LNCaP clone FGC (cell line): ENCODE results near the gene POLRMT.

- RRBS, 2 experiments, result 91 to 92% methylated on average over 4 to 5 of the region's 21 CpGs
Observed at GRCh38 chr19:307663-308319, 16.6 kb upstream of the PLPP2 start.

DNA sequence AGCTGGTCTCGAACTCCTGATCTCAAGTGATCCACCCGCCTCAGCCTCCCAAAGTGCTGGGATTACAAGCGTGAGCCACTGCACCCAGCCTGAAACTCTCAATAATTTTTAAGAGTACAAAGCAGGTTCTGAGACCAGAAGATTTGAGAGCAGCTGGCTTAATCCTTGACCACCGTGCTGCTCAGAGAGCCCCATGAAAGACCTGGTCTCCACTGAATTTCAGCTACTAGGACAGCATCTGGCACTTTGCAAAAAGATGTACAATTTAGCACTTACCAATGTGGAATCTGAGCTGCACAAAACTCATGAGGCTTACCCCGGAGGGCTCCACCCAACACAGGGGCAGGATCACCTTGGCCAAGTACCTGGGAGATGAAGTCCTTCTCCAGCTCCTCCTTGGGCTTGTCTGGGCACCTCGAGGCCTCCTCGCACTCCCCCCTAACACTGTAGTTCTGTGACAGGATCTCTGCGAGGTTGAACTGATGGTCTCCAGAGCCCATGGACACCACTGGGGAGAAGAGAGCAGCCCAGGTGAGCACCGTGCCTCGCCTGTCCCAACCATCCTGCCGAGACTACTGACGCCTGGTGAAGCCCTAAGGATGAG is 10.5 kb downstream of the MIER2 start:
- RRBS, 2 experiments, result no CpG with 5 or more reads among the region's 12 CpGs

- RRBS, 2 experiments, result 12 to 31% methylated on average over 2 to 3 of the region's 26 CpGs
Observed at GRCh38 chr19:419161-419791, 10.3 kb upstream of the C2CD4C start.

GRCh38 chr19:426989-427746 is 18.2 kb upstream of the C2CD4C start:
- RRBS, 2 experiments, result 10 to 13% methylated on average over 8 of the region's 53 CpGs

GRCh38 chr19:485152-486282 is 10.7 kb upstream of the ODF3L2 start:
- RRBS, 2 experiments, result 10 to 11% methylated on average over 15 of the region's 48 CpGs

GRCh38 chr19:538480-538978 is 5.3 kb upstream of the GZMM start:
- RRBS, 2 experiments, result no CpG with 5 or more reads among the region's 17 CpGs

DNA sequence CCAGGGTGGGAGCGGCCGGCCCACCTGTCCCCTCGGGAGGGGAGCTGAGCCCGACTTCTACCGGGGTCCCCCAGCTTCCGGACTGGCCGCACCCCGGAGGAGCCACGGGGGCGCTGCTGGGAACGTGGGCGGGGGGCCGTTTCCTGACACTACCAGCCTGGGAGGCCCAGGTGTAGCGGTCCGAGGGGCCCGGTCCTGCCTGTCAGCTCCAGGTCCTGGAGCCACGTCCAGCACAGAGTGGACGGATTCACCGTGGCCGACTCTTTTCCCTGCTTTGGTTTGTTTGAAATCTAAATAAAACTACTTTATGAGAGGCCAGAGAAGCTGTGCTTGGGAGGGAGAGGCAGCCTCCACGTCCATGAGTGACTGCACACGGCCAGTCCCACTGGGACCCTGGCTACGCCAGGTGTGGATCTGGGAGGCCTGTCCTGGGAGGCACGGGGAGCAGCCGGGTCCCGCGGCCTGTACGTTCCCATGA is 2.0 kb upstream of the GZMM start:
- RRBS, 2 experiments, result 87 to 91% methylated on average over 8 of the region's 28 CpGs

DNA sequence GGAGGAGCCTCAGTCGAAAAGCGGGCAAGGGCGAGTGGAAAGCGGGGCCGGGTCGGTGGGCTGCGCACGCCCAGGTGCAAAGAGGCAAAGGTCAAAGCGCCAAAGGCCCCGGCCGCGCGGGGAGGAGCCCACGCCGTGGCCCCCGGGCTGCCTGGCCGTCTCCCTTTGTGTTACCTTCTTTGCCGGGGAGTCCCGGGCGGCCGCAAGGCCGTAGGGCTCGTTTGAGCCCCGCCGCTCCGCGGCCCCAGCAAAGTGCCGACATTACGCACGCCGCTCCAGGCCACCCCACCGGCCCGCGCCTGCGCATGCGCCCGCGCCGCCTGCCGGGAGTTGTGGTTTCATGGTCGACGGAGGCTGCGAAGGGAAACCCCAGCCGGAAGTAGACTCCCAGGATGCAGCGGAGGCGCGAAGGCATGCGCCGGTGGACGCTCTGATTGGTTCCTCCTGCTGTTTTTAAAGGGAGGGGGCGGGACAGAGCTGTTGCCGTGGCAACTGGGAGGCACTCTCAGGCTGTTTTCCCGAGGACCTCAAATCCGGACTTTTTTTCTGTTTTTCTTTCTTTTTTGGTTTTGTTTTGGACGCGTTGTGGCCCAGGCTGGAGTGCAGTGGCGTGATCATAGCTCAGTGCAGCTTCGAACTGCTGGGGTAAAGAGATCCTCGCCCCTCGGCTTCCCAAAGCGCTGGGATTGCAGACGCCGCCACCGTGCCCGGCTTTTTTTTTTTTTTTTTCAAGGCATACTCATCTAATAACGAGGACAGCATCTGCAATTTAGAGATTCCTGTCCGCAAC is at the start of gene POLRMT:
TSS of gene POLRMT (minus strand) at position 287 of the 790 bp plus-strand sequence.
- RRBS, 2 experiments, result under 1 to 2% methylated on average over 29 of the region's 67 CpGs

DNA sequence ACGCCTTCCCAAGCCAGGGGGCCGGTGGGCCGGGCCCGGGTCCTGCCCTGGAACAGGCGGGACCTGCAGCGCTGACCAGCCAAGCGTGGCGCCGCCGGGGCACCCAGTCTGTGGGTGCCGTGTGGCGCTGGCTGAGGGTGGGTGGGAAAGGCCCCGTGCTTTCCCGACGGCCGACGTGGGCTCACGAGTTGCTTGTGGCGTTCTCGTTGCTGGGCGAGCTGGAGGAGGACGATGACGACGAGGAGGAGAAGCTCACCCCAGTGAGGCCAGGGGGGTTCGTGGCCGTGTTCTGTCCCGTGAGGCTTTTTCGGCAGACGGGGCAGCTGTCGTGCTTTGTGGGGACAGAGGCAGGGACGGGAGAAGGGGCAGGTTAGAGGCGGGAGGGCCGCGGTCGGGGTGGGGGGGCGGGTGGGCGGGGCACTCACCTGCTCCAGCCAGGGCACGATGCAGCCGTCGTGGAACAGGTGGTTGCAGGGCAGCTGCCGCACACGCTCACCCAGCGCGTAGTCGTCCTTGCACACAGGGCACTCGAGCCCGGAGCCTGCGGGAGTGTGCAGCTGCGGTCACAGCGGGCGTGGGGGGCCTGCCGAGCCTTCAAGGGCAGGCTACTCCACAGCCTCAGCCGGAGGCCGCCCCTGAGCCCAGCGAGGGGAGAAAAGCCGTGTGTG is 8.4 kb downstream of the FGF22 start:
- RRBS, 2 experiments, result 96% methylated on average over 15 of the region's 56 CpGs

- RRBS, 2 experiments, result no CpG with 5 or more reads among the region's 56 CpGs
Observed at GRCh38 chr19:660093-661415, 2.5 kb downstream of the RNF126 start.

GRCh38 chr19:661416-662083 is 1.5 kb downstream of the RNF126 start:
- RRBS, 2 experiments, result 2 to 3% methylated on average over 4 of the region's 29 CpGs

DNA sequence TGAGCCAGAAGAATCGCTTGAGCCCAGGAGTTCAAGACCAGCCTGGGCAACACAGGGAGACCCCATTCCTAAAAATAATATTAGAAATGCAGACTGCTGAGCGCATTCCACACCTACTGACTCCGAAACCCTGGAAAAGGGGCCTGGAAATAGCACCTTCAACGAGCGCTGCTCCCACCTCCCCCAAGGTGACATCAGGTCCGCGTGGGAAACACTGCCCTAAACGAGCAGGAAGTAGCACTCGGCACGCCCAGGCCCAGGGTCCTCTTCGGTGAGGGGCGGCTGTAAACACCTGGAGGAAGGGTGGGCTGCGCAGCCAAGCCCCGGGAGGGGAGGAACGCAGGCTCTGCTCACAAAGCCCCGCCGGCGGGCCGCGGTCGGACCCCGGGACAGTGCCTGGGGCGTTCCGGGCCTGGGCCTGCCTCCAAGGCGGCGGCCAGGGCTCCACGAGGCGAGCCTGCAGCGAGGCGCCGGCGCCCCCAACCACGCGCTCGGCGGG is 881 bp downstream of the RNF126 start:
- RRBS, 2 experiments, result 1% methylated on average over 13 to 15 of the region's 36 CpGs

- RRBS, 2 experiments, result 1 to 2% methylated on average over 19 of the region's 59 CpGs
Observed at GRCh38 chr19:679300-680196, 3.4 kb downstream of the FSTL3 start.

DNA sequence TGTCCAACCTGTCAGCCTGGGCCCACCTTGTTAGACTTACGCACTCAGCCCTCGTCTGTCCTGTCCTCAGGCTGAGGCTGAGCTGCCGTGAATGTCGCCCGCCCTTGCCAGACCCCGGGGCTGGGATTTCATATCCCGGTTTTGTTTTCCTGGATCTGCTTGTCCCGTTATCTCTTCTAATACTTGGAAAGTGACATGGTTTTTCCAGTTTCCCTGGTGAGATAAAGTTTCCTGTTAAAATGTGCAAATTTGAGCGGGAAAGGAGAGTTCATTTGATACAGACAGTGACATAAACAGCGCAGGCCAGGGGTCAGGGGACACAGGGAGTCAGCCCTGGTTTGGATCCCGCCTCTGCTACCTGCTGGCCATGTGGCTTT is 20.7 kb upstream of the MISP start:
- RRBS, 2 experiments, result no CpG with 5 or more reads among the region's 11 CpGs

- RRBS, 2 experiments, result no CpG with 5 or more reads among the region's 7 CpGs
Observed at GRCh38 chr19:791588-792216, 5.5 kb upstream of the PTBP1 start.

DNA sequence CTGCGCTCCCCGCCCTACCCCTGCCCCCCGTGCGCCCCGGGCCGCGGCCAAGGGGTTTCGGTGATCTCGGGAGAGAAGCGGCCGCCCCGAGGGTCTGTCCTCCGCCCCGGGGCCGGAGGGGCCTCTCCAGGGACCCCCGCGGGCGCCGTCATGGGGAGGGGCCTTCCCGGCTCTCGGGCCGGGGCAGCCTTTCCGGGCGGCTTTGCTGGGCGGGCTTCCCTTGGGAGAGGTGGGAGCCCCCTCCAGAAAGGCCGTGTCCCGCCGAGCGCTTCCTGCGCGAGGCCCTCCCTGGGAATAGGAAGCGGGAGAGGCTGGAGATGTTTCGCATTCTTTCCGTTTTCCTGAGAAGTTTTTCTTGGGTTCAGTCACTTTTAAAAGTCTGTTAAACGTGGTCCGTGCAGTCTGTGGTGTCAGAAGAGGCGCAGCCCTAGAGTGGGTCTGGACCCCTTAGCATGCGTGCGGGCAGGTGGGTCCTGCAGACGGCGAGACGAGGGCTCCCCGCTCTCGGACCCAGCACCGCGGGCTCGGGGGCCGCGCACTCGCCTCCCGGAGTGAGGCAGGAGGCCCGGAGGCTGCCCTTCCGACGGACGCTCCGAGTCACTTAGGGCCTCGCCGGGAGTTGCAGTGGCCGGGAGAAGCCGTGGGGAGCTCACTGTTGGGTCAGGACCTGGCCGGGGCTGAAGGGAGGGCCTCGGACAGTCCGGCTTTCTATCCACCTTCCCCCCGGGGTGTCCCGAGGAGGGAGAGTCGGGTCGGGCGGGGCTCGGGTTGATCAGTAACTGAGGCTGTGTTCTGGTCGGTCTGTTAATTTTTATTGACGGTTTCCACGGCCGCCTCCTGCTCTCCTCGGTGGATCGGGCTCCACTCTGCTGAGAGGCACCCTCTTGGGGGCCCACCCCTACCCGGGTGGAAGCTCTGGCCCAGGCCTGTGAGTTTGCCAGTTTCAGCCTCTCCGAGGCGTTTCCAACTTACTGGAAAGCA is 1.1 kb downstream of the PTBP1 start:
- RRBS, 2 experiments, result 1% methylated on average over 27 to 30 of the region's 78 CpGs

DNA sequence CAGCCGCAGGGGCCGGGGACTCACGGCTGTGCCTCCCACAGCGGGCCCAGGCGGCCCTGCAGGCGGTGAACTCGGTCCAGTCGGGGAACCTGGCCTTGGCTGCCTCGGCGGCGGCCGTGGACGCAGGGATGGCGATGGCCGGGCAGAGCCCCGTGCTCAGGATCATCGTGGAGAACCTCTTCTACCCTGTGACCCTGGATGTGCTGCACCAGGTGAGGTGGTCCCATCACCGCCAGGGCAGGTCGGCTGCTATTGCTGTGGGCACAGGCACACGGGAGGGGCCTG is 7.2 kb downstream of the PTBP1 start:
- RRBS, 2 experiments, result no CpG with 5 or more reads among the region's 20 CpGs

DNA sequence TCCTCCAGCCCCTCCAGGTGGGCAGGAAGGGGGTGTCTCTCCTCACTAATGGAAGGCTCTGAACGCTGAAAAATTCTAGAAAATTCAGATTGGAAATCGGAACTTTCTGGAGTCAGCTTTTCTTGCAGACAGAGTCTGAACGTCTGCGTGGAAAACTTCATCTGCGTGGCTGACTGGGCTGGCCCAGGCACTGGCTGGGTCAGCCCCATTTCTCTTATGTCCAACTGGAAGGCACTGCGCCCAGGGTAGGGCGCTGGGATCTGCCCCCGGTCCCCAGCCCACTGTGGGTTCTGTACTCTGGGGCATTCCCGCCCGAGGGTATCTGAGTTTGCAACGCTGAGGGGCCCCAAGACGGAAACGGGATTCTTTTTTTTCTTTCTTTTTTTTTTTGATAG is 352 bp downstream of the CFD start:
- RRBS, 2 experiments, result no CpG with 5 or more reads among the region's 13 CpGs

DNA sequence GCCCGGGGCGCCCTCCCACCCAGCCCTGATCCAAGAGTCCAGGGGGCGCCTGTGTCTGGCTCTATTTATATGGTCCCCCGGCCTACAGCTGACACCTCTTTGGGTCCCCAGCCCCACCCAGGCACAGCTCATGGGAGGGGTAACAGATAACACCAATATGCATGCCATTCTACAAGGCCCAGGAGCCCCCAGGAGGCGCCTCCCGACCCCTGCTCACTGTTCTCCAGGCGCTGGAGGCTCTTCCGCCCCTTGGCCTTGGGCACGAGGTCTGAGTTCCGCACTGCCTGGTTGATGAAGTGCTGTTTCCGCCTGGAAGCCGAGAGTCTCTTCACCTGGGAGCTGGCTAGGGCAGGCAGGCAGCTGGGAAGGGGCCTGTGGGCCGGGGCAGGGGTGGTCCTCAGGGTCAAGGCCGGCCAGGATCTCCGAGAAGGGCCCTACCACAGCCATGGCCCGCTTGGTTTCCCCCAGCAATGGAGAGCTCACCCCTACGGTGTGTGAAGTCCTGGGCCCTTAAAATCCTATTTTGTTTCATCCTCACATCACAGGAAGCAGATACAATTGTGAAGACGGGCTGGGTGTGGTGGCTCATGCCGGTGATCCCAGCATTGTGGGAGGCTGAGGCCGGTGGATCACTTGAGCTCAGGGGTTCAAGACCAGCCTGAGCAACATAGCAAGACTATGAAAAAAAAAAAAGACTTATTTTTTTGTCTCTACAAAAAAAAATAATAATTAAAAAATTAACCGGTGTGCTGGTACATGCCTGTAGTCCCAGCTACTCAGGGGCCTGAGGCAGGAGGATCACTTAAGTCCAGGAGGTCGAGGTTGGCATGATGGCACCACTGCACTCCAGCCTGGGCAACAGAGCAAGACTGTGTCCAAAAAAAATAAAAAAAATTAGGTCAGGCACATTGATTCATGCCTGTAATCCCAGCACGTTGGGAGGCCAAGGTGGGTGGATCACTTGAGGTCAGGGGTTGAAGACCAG is 9.1 kb upstream of the MED16 start:
- RRBS, 2 experiments, result 76 to 82% methylated on average over 4 of the region's 23 CpGs

- RRBS, 2 experiments, result 93 to 95% methylated on average over 29 to 33 of the region's 53 CpGs
Observed at GRCh38 chr19:929358-930093, 3.7 kb downstream of the ARID3A start.